ENCODE results near the genes CFHR2 and PTPRC.

GRCh38 chr1:194357908-194358413 lies 1171.5 kb upstream of the B3GALT2 start:
- PRO-cap, result no peak
- RRBS, result no CpG with 5 or more reads among the region's 25 CpGs

- PRO-cap, result no peak
- RRBS, result no CpG with 5 or more reads among the region's 2 CpGs
These were observed 1636.6 kb upstream of the B3GALT2 start for GRCh38 chr1:194823001-194823394.

GRCh38 chr1:194911456-194912008 lies 1696.7 kb downstream of the KCNT2 start:
- PRO-cap, result no peak
- RRBS, result no CpG with 5 or more reads among the region's 5 CpGs

GRCh38 chr1:195722144-195722502 lies 886.1 kb downstream of the KCNT2 start:
- PRO-cap, result no peak
- RRBS, result no CpG with 5 or more reads among the region's 6 CpGs

DNA sequence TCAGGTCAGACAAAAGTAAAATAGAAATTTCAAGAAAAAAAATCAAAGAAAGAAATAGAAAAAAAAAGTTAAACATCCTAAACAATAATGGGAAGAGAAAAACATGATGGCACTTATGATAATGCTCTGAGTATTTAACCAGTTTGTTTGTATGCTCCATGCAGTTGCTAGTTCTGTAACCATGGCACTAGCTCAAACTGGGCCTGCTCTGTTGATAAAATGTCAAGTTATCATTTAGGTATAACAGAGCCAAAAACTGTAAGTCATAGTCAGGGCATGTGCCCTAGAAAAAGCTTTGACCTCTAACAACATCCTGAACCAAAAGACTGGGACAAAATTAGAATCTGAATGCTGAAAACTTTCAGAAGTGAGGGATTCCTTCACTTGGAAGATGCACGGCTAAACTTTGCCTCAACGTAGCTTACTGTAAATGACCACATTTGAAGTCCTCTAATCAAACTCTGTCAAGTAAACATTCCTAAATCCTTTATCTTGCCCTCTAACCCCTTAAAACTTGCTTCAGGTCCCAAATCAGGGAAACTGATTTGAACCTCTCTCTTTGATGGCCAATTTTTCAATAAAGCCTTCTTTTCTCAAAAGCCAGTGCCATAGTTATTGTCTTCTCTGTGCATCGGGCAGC lies 148.8 kb downstream of the KCNT2 start:
- PRO-cap, result no peak
- RRBS, result no CpG with 5 or more reads among the region's 3 CpGs

- PRO-cap, result no peak
- RRBS, result no CpG with 5 or more reads among the region's 9 CpGs
These were observed 1.2 kb upstream of the KCNT2 start for GRCh38 chr1:196609443-196609882.

DNA sequence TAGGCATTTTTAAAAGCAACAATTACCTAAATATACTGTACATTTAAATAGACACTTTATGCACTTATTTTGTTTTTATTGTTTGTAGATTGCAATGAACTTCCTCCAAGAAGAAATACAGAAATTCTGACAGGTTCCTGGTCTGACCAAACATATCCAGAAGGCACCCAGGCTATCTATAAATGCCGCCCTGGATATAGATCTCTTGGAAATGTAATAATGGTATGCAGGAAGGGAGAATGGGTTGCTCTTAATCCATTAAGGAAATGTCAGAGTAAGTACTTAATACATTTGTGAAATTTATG lies 21.0 kb downstream of the CFH start:
- PRO-cap, result no peak
- RRBS, result no CpG with 5 or more reads among the region's 1 CpG

DNA sequence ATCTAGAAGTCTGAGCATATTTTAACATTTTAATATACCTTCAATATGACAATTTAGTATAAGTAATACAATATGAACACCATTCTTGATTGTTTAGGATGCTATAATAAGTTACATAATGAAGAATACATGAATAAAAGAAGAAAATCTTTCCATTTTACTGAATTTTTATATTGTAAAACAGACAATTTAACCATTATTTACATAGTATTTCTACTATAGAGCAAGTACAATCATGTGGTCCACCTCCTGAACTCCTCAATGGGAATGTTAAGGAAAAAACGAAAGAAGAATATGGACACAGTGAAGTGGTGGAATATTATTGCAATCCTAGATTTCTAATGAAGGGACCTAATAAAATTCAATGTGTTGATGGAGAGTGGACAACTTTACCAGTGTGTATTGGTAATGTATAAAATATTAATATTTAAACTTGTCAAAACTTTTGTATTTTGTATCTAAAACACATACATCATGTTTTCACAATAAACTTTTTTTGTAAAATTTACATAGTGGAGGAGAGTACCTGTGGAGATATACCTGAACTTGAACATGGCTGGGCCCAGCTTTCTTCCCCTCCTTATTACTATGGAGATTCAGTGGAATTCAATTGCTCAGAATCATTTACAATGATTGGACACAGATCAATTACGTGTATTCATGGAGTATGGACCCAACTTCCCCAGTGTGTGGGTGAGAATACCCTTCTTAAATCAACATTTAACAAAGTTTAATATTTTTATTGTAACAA lies 48.2 kb upstream of the CFHR3 start:
- PRO-cap, result no peak
- RRBS, result no CpG with 5 or more reads among the region's 2 CpGs

GRCh38 chr1:196943375-196943906 lies at the start of gene CFHR2:
CFHR2 (plus strand) TSS chr1:196943738.
- PRO-cap, result no peak

DNA sequence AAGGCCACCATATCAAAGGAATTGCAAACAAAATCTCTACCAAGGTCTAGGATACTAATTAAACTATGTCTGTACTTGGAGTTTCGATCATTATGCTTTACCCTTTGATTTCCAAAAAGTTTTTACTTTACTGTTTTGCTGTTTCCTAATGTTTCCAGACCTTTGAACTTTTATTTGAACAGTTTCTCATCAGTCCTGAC lies 955 bp downstream of the CFHR2 start:
- PRO-cap, result no peak
- RRBS, result no CpG with 5 or more reads among the region's 1 CpG

DNA sequence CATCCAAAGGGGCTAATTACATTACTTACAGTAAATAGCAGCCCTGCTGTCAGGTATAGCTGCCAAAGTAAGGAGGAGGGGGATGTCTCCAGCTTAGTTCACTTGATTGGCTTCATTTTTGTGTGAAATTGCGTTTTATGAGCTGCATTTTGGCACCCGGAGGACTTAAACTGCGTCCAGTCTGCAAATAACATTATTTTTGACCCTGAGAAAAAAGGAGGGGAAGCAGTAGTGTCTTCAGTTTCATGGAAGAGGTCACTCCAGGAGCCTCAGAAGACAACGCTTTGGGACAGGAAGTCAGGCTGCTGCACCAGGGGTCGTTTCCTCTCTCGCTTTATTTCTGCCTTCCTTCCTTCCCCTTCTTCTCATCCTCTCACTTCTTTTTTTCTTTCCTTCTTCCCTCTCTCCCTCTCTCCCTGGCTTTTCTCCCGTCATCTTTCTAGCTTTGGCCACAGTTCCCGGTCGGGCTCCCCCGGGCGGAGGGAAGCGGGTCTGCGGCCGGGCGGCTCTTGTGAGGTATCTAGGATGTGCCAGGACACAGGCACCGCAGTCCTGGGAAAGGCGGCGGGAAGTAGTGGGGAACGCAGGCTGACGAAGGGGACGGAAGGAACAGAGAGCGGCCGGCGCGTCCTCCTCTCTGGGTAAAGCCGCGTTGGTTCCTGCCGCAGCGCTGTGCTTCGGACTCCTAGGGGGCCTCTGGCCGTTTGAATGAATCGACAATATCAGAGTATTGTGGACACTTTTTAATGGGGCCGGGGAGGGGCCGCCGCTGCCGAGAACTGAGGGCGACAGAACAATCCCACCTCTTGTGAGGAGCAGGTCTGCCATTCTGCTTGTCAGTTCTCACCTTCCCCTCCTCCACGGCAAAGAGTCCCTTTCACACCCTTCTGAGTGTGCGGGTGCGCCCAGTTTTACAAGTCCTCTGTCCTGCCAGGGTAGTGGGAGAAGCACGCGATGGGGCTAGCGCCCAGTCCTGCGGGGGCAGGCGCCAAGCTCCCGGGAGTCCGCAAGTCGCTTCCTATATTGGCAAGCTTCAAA lies 1.4 kb upstream of the LHX9 start:
- PRO-cap, result unidirectional peak, plus-strand start at position 547 of the sequence
- RRBS, result 30% methylated on average over 3 of the region's 48 CpGs

DNA sequence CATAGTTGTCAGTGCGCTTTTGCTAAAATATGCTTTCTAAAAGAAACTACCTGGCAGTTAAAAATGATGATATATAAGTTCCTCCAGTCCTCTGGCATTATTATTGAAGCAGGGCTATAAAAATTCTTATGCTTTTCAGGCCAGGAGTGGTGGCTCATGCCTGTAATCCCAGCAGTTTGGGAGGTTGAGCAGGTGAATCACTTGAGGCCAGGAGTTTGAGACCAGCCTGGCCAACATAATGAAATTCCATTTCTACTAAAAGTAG lies 80.5 kb upstream of the NEK7 start:
- PRO-cap, result no peak
- RRBS, result no CpG with 5 or more reads among the region's 1 CpG

DNA sequence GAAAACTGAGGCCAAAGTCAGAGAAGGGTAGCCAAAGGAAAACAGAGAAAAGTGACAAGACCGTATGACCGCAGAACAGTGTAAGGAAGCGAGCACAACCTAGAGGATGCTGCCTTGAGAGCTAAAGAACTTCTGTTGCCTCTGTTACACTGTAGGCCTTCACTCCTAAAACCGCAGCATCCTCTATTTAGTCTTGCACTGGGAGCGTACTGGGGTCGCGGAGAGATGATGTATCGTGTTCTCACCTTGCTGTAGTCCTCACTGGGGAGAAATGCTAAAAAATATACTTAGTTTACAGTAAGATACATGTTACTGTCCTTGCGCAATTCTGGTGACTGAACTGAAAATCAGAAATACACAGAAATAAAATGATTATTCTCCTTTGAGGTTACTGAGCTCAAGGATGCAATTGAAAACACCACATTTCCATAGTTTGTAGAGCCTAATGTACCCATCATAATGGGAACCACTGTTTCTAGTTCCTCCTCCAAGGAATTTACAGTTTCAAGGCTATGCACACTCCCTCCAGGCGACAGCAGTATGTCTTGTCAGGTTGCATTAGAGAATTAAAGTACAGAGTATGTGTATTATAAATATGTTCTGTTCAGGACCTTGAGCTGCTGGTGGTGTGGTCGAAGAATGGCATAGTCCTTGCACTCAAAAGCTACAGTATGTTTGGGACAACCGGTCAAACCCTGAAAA lies 1.3 kb downstream of the NEK7 start:
- PRO-cap, result no peak
- RRBS, result no CpG with 5 or more reads among the region's 12 CpGs

DNA sequence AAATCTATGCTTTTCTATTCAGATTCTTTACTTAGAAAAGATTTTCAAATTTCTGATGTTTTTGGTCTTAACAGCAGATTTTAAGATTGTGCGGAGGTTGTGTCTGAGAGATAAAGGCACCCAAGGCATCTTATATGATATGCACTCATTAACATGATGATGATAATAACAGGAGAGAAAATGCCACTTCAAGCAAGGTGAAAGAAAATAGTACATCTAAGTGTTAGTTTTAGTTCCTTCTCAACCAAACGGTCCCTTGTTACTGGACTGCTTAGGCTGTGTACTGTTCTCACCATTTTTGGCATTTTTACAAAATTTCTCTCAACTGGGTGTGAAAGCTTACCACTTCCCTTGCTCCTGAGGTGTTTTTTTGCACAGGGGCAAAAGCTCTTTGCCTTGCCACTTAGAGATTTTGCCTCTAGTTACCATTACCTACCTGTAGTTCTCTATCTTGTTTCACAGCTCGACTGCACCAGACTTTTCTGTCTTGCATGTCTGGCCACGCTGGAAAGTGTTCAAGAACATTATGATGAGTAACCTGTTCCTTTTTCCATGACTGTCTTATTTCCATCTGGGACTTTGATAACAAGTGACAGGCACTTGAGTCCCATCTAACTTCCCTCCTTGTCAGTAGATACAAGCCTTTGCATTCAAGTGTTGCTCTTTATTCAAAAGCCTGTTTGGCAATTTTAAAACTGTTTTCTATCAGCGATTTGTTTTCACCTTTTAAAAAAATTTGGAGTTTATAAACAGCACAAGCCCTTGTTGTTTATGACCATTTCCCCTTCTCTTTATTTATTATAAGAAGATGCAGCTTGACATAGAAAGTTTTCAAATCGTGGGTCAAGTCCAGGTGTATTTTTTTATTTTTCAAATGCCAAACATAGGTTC lies 10.7 kb downstream of the NEK7 start:
- PRO-cap, result no peak
- RRBS, result no CpG with 5 or more reads among the region's 6 CpGs

DNA sequence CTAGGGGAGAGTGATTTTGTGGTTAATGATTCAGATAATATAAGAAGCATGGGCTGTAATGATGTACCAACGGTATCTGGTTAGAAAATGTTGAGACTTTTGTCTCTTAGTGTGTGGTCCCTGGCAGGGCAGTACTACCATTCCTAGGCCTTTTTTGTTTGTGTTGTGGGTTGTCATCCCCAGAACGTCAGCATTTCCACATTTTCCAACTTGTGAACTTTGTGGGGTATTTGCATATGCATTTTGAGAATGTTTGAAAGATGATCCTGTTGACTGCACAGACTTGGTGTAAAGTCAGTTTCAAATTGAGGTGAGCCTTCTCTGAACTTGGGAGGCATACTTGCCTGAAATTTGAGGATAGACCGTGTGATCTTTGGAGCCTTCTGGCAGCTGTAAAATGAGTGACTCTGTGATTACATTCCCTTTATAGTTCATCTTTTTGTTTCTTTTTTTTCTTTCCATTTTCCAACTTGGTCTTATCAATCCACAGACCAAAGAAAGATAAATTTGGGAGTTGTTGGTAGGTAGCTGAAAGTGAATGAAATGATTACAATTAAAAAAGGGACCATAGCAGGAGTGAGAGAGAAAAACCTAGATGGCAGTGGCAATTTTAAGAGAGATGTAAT lies 11.6 kb downstream of the NEK7 start:
- PRO-cap, result no peak
- RRBS, result no CpG with 5 or more reads among the region's 3 CpGs

DNA sequence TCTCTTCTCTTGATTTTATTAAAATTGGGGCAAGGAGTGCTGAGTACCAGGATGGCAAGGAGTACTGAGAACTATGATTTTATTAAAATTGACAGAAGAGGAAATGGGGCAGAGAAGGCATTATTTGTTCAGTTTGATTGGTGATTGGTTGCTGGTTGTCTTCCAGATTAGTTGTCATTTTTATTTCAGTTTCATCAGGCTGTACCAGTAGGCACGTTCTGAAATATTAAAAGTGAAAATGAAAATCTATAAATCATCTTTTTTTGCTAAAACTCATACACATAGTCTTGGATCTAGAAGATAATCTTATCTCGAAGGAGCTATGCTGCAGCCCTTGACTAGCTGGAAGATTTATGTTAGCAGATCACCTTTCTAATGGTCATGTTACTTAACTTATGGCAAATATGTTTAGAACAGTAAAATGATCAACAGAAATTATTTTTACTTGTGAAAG lies 28.9 kb downstream of the NEK7 start:
- PRO-cap, result no peak
- RRBS, result no CpG with 5 or more reads among the region's 2 CpGs

- PRO-cap, result no peak
- RRBS, result no CpG with 5 or more reads among the region's 7 CpGs
These were observed 163.6 kb downstream of the NEK7 start for GRCh38 chr1:198320004-198321152.

DNA sequence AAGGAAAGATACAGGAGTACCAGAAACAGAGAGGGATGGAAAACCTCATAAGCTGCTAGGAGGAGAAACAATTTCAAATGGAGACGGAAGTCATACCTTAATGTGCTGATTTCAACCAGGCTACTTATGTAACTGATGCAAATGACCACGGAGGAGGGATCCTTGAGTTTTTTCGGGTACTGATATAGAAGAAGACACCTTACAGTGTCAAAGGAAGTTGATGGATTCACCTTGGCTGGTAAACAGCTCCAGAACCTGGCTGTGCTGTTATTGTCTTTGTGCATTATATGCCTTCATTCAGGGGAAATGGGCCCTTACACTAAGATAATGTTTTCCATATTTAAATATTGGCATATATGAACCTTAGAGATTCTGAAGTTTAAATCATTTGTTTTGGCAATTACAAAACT lies 19.0 kb upstream of the PTPRC start:
- PRO-cap, result no peak
- RRBS, result no CpG with 5 or more reads among the region's 3 CpGs

GRCh38 chr1:198638739-198639346 lies at the start of gene PTPRC:
PTPRC (plus strand) TSS chr1:198639040.
- PRO-cap, result no peak
- RRBS, result no CpG with 5 or more reads among the region's 5 CpGs

- PRO-cap, result no peak
- RRBS, result no CpG with 5 or more reads among the region's 7 CpGs
These were observed 39.6 kb downstream of the PTPRC start for GRCh38 chr1:198678407-198678839.